Measurements from ENCODE around the genes SPPL2A and TMOD3.

DNA sequence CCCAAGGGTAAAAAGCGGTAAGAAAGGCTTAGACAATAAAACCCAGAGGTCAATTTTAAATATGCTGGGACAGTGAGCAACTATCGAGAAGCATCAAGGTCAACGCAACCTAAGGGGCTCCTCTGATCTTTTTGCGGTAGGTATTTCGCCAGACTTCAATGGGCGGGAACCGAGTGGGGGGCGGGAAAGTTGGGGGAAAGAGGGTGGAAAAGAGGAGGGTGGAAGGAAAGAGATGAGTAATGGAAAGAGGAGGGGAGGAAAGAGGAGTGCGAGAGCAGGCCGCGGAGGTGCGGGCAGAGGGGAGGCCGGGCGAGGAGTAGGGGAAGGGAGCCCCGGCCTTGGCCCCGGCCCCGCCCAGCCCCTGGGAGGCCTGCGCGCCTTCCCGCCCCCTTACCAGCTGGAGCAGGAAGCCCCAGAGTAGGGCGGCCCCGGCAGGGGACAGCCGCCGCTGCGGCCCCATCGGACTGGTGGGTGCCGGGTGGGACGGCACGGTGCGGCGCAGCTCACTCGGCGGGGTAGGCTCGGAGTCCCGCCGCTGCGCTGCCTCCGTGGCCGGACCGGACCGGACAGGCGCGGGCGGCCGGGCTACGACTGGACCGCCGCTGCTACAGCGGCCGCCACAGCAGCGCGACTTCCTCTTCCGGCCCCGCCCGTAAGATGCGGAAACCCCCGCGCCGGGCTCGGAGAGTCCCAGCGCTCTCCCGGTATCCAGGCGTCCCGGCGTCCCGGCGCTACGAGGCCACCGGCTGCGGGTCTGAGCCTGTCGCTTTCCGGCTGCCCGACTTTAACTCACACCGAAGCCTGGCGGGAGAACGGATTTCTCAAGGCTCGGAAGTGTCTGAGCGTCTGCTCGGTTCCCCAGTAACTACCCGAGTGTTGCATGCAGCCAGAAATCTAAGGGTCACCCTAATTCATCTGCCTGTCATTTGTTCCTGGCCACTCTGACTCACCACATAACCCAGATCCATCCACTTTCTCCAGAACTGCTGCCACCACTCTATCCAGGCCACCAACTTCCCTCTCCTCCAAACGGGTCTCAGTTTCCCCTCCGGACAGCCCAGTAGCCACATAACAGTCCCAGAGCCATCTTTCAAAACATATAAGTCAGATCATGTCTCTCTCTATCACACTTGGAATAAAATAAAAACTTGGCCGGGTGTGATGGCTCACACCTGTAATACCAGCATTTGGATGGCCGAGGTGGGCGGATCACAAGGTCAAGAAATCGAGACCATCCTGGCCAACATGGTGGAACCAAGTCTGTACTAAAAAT, at the start of gene SPPL2A:
Gene SPPL2A, minus strand, starts transcription at position 633 of the 1,273 bp plus-strand sequence.
- PRO-cap, 2 experiments = peak in 2 of 2 experiments; most common plus-strand start position 415 of the sequence (in 1); most common minus-strand start position 318 of the sequence (in 1)

DNA sequence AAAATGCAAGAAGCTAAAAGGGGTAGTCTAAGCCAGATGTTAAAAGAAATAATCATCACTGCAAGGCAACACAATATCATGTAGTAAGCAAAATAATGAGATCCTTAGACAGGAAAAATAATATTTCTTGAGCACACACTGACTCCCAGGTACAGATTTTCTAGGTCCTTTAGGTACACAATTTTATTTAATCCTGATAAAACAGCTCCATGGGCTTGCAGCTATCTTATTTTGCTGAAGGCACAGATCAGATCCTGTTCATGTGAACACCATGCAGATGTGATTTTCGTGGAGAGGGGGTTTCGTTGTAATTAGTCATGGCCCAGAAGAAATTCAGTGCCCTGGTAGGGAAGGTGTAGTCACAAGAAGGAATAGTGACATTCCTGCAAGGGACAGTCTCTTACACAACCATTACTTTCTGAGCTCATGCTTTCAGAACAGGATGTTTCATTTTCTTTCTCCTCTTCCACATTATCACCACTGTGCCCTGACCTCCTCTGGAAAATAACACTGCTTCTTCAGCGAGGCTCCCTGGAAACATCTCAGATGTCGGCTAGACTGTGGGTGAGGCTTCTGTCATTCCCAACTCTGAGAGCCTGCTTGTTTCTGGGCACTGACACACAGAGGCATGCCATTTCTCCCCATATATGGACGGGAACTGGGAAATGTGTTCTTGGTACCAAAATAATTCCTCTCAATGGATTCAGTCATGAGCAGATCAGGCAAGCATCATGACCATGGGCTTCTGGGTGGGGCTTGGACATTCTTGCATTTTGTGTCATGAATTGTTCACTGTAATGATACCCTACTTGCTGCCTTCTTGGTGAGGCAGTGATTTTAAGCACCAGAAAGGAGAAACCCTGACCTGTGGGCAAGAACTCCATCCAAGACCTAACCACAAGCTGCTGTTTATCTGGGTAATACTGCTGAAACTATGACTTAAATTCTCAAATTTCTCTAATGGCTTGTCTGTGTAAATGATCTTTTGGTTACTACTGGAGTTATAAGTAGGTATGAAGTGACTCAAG, 14.2 kb upstream of the TNFAIP8L3 start:
- PRO-cap, 2 experiments = no peak in any of the 2 experiments

- PRO-cap, 2 experiments = no peak in any of the 2 experiments
Observed at GRCh38 chr15:51191165-51191844, 96.6 kb upstream of the TNFAIP8L3 start.

DNA sequence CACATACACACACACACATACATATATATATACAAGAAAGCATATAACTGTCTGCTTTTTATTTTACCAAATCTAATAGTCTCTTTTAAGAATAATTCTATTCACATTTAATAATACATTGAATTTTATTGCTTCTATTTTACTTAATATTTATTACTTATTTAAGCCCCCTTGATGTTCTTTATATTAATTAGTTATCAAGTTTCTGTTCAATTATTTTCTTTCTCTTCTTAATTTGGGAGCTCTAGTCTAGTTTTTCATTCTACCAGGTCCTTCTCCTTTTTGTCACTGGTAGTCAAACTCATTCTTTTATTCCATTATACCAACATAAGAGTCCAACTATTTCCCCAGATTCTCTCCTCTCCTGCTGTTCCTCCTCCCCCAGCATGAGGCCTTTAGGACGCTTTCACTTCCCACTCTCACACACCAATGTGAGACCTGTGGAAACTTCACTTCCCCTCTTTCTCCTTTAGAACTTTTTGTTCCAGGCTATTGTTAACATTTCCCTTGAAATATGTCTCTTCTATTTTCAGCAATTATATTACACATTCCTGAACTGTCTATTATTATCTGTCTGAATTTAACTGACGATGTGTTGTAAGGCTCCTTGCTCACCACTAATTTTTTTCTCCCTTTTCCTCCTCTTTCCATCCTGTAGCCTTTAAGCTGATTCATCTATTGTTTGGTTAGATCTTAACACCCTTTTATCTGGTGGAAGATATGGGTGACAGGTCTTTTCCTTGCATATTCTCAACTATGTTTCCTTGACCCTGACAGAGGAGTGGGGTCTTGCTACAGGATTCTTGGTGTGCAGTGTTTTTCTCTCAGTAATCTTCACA, 6.2 kb downstream of the CYP19A1 start:
- PRO-cap, 2 experiments = no peak in any of the 2 experiments

- PRO-cap, 2 experiments = no peak in any of the 2 experiments
Observed at GRCh38 chr15:51366842-51367755, 25.6 kb downstream of the GLDN start.

- PRO-cap, 2 experiments = no peak in any of the 2 experiments
Observed at GRCh38 chr15:51619249-51620260, 3.0 kb downstream of the DMXL2 start.

DNA sequence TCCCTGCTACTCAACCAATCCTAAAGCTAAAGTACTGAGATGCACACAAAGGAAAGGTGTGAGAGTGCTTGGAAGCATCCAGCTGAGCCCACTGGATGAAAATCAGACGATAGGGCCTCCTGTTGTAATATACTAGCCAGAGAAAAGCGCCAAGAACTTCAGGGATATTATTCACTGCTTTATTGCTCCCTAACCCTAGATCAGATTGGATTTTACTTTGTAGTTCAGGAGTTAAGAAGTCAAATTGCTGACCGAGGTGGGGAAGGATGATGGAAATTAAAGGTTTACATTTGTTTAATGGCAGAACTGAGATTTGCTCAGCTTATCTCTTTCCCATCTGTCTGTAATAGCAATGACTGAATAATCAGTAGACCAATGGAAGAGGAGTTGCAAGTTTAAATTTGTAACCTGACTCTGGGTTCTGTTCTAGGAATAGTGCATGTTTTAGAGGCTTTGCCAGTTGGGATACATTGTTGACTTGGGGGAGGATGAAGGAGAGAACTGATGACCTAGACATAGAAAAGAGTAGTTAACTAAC, 16.5 kb upstream of the TMOD3 start:
- PRO-cap, 2 experiments = no peak in any of the 2 experiments

DNA sequence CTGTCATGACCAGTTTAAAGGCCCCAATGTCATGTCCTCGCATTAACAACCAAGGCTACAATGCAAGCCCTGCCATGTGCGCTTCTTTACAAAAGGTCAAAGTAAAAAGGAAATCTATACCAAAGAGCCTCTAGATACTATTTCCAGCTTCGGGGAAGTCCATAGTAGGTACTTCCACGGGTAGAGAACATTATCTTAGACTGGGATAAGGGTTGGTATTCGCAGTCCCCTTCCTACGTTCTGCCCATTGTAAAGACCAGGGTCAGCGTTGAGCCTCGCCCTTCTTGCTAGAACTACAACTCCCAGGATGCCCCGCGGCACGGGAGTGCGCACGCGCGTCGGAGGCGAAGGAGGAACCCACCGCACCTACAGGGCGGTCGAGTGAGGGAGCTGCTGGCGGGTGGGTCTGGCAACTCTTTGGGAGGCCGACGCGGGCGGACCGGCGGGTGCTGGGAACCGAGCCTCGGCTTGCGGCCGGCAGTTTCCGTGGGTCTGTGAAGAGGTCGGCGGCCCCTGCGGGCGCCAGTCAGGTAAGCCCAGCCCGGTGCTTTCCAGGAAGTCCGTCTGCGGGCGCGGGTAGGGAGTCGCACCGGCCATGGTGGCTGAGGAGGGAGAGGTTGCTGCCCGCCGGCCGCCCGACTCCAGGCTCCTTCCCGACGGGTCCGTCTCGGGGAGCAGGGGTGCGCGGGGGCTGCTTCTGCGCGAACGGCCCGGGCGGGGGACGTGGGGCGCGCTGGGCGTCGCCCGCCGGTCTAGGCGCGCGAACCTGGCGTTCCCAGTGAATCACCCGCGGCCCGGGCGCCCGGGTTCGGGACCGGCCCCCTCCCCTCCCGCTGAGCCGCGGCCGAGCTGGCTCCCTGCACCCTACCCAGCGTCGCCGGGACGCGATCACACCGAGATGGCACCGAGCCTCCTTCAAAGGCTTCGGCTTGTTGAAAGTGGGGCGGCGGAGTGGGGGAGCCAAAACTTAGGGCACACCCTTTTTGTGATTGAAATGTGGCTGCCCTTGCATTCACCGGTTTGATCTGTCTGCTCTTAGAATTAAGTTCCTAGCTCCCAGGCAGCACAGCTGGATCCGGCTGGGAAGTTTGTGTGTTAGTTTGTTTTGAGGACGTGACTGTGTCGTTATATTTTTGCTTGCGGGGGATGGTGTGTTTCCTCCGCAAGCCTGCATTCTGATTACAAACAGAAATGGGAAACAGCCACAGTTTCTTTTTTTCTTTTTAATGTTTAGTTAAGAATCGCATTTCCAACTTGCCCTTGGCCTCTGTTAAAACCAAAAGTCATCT, at the start of gene TMOD3:
Gene TMOD3, plus strand, starts transcription at position 347 of the 1,289 bp plus-strand sequence.
- PRO-cap, 2 experiments = peak in 2 of 2 experiments; most common plus-strand start position 376 of the sequence (in 2); most common minus-strand start position 1,022 of the sequence (in 1)

GRCh38 chr15:51872254-51872729, 42.8 kb downstream of the TMOD3 start:
- PRO-cap, 2 experiments = no peak in any of the 2 experiments

DNA sequence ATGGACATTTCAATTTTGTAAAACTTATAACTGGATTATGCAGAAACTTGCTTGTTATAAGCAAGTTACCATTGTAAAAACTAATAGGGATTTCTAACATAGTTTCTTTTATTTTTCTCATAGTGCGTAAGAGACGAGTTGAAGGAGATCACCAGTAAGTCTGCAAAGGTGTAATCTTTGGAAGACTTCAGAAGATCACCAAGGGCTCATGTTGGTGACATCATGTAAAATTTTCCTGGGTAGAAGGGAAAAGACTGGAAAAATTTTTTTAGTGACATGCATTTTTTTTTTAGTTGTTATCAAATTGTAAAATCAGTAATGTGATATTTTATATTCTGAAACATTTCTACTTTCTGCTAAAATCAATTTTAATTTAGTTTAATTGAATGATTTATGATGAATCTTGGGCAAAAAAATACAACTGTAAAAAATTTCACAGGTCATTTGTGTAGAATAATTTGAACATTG, 62.9 kb downstream of the LEO1 start:
- PRO-cap, 2 experiments = no peak in any of the 2 experiments

DNA sequence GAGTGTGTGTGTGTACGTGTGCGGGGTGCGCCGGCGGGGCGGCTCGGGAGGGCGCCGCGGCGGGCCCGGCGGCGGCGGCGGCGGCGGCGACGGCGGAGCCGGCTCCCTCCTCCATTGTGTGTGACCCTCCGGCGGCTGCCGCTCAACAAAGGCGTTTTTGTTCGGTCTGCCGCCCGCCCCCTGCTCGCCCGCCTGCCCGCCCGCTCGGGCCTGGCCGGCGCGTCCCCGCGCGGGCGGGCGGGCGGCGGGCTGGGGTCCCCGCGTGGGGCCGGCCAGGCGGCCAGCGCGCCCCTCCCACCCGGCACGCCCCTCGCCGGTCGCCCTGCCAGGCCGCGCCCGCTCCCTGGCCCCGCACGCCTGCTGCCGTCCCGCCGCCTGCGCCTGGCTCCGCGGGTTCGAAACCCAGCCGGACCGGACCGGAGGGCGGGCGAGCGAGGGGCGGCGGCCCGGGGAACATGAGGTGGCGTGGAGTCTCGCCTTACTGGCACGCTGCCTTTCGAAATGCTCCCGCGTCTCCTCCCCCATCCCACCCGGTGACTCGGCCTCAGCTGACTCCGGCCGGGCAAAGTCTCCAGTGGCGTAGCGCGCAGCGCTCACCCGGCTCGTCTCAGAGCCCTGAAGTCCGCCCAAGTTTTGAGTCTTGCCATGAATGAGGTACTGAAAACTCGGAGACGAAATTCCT, 501 bp downstream of the MAPK6 start:
- PRO-cap, 2 experiments = peak in 2 of 2 experiments; most common plus-strand start position 565 of the sequence (in 2); most common minus-strand start position 122 of the sequence (in 2)

DNA sequence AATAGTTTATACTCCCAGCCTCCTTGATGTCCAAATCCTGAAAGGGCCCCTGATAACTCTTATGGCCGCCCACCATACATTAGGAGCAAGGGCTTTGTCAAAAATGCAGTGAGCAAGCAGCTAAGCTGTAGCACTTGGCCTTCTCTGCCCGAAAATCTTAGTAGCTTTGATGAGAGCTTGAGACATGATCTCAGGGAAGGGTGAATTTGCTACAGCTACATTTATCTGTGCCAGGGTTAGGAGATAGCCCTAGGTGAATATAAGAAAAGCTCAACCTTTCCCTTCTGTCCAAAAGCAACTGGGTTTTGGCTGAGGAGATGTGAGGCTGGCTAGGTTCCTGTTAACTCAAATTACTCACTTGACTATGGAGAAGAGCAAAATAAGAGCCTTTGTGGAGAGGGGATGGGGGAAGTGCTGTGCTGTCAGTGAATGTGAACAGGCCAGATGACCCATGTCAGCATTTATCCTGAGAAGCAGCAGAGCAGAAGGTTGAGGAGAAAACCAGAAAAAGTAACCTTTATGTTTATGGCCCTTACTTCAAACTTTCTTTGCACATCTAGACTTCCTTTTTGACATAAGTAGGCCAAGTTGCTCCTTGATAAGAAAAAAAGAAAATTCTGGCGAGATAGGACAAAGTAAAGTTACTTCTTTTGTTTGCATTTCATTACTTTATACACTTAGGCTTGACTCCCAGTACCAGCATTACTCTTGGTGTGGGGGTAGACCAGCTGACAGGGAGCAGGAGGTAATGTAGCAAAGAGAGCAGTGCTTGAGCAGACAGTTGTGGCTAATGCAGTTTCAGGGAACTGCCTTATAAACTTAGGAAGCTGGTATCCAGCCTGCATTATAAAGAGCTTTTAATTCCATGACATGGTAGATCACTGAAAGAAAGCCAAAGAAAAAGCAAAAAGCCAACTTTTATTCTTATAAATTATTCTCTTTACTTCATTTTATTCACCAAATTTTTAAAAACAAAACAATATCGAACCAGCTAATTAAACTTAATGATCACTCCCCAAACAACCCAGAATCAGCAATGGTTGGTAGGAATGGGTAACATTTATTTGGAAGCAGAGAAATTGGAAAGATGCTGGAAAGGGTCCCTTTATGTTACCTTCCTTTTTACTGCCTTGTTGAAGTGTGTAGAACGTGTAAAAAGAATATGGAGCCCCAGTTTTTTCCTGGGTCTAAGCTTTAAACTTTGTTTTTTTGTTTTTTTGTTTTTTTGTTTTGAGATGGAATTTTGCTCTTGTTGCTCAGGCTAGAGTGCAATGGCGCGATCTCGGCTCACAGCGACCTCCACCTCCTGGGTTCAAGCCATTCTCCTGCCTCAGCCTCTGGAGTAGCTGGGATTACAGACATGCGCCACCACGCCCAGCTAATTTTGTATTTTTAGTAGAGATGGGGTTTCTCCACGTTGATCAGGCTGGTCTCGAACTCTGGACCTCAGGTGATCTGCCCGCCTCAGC, 21.5 kb downstream of the MAPK6 start:
- PRO-cap, 2 experiments = no peak in any of the 2 experiments

DNA sequence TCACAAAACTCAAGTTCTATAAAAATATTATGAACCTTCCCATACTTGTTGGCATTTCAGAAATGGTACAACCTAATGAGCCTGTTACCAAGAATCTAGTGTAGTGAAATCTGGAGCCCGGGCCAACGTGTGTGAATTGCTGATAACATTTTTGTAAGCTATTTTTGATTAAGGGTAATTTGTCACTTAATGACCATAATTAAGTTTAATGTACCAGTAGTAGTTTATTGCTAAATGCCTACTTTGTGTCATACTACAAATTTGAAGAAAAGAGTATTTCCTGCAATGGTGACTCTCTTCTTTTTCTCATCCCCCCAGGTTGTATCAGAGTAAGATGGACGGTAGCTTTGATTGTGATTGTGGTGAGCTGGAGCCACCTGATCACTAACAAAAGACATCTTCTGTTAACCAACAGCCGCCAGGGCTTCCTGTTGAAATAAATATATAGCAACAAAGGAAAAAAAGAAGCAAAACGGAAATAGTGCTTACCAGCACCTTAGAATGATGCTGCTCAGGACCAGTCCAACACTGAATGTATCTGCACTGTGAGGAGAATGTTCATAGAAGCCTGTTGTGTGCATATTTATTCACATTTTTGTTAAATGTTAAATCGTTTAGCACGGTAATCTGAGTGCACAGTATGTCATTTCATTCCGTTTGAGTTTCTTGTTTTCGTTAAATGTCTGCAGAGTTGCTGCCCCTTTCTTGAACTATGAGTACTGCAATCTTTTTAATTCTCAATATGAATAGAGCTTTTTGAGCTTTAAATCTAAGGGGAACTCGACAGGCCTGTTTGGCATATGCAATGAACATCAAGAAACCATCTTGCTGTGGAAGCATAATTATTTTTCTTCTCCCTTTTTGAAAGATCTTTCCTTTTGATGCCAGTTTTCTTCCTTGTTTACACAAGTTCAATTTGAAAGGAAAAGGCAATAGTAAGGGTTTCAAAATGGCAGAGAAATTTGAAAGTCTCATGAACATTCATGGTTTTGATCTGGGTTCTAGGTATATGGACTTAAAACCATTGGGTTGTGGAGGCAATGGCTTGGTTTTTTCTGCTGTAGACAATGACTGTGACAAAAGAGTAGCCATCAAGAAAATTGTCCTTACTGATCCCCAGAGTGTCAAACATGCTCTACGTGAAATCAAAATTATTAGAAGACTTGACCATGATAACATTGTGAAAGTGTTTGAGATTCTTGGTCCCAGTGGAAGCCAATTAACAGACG, 26.9 kb downstream of the MAPK6 start:
- PRO-cap, 2 experiments = no peak in any of the 2 experiments

DNA sequence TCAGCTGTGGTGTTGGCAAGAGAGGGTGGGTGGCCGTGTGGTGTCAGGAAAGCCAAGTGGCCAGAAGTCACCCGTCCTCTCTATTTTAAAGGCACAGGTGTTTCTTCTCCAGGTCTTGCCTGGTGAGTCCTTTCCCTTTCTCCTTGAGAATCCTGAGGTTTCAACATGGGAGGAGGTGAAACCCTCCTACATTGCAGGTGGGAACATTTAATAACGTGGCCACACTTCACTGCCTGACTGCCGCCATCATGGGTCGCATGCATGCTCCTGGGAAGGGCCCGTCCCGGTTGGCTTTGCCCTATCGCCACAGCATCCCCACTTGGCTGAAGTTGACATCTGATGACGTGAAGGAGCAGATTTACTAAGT, 17.5 kb downstream of the BCL2L10 start:
- PRO-cap, 2 experiments = no peak in any of the 2 experiments

DNA sequence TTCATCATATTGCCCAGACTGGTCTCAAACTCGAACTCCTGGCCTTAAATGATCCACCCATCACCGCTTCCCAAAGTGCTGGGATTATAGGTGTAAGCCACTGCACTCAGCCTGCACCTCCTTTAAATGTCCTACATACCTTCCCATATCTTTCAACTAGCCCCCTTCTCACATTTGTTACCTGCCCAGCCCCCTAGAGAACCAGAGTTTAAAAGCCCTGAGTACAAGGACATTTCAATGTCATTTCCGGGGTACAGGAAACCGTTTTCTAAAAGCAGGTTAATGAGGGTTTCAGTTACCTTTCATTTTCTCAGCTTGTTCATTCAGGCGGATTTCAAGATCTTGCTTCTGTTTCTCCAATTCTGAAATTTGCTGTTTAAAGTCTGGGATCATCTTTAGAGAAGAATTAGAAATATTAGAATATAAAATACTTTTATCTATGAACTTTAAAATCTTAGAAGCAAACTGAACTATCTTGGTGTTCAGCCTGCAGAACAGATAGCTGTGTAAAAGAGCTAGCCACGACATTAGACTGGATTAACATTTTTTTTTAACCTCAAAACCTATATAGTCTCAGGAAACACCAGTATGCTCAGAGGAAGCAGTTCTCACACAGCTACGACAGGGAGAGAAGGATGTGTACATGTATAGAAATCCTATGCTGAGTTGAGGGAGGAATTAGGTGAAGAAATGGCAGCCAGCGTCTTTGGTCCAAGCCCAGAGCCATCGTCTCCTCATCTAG, 29.8 kb upstream of the GNB5 start:
- PRO-cap, 2 experiments = no peak in any of the 2 experiments

DNA sequence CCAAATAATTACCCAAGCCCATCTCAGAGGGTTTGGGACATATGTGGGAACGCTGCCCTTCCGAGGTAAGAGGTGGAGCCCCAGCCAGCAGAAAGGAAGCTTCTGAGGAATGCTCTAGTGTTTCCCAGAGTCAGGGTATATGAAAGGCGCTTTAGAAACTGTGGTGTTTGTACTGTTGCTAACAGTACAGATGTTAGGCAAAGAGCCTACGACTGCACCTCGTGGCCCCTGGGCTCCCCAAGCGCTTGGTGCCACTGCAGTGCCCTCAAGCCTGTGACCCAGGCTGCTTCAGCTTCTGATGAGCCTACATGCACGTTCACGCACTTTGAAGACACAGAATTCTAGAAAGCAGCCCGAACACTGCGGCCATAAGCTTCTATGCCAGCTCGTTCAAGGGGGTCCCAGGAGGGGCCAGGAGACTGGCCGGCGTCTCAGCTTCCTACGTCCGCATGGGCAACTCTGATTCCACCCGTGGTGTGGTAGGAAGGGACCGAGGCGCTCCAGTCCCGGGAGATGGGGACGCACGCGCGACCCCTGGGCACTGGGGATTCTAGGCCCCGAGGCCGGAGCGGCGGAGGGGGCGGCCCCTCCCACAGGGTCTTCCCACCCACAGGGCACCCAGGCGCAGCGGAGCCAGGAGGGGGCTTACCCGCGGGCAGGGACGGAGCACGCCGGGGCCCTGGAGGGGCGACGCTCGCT, 722 bp downstream of the MYO5C start:
- PRO-cap, 2 experiments = peak in 2 of 2 experiments; most common plus-strand start position 336 of the sequence (in 2)

- PRO-cap, 2 experiments = no peak in any of the 2 experiments
Observed at GRCh38 chr15:52372081-52372489, 76.5 kb upstream of the MYO5C start.

DNA sequence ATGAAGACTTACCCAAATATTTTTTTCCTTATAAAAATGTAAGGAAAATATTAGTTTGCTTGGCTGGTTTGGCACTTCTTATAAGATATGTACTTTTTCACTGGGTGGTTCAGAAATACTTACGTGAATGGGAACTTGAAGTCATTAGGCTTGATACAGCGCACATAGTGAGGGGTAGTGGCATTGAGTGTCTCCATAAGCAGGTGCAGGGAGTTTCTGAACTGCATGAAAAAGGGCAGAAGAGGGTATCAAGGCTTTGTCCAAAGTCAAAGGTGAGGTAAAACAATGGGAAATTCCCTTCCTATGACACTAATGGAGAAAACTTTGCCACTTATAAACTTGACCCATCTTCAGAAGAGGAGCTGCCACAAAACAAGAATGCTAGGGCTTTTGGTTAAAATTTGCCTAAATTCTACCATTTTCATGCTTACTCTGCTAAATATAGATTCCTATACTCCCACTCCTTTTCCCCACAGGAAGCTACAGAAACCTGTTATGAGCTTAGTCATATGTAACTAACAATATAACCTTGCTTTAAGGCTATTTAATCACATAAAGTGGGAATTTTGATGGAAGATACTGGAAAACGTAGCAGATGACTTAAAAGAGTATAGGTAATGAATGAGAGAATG, 87.5 kb upstream of the MYO5C start:
- PRO-cap, 2 experiments = no peak in any of the 2 experiments

DNA sequence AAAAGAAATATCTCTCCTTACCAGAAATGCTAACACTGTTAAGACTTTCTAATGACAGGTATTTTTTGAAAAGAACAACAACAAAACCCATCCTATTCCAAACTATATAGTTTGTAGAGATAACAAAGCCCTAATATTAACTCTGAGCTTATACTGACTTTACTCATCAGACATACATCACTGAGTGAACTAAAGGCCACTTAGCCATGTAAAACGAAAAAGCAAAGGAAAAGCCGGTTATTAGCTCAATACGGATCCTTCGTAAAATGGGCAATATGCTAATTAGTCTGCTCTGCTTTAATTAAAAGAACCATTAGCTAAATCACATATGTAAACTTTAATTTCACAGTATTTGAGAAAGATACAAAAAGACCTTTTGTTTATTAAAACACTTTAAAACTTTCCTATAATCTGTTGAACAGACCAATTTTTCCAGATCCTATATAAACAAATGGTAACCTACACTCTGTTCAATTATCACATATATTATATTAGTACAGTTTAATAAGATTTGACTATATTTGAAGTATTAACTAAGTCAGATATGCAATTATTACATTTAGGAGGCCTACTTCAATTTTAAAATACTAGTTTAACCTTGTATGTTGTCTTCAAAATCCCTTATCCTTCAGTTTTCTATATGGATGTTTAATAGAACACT, 28.5 kb downstream of the ATOSA start:
- PRO-cap, 2 experiments = no peak in any of the 2 experiments

DNA sequence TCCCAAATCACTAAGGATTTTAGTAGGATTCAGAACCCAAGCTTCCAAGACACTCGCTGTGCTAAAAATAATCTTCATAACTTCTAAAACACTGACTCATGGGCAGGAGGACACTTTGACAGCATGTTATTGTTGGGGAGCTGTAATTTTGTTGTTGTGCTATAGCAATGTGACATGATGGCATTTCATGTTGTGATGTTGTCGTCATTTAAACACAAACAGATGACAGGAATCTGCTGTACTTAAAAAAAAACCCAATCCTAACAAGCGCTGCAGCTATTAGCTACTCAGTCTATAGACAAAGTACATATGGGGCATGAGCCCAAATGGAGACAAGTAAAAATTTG, 781 bp upstream of the ATOSA start:
- PRO-cap, 2 experiments = no peak in any of the 2 experiments

Data from Metastatic Liver Carcinoma in the Adrenal Gland (tissue), 2 donors.